Right cardiac atrium (tissue), 1 donor: ENCODE results near the genes FAM20B and QSOX1.

DNA sequence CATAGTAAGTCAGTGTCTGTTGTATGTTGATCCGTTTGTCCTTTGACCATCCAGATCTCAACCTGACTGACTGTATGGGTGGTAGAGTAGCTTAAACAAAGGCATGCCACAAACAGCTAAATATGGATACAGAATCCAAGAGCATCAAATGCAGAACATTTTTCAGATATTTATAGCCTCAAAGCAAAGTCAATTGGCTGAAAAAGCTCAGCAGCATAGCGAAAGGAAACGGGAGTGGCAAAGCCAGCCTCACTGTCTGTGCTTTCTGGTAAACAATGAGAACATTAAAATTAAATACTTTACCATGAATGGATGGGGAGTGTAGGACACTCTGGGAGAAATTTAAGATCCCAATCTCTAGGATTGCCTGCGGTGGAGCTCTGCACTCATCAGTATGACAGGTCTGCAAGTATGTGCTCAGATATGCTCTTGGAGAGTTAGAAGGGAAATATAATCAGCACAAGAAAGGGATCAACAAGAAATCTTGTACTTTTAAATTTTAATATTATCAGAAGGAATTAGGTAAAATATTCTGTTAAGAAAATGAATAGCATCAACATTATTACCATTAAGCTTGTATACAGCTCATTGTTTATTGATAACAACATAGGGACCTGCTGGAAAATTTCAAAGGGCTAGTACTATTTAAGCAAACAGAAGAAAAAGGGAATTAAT, 4.4 kb downstream of the RASAL2 start:
- PRO-cap: no peak

DNA sequence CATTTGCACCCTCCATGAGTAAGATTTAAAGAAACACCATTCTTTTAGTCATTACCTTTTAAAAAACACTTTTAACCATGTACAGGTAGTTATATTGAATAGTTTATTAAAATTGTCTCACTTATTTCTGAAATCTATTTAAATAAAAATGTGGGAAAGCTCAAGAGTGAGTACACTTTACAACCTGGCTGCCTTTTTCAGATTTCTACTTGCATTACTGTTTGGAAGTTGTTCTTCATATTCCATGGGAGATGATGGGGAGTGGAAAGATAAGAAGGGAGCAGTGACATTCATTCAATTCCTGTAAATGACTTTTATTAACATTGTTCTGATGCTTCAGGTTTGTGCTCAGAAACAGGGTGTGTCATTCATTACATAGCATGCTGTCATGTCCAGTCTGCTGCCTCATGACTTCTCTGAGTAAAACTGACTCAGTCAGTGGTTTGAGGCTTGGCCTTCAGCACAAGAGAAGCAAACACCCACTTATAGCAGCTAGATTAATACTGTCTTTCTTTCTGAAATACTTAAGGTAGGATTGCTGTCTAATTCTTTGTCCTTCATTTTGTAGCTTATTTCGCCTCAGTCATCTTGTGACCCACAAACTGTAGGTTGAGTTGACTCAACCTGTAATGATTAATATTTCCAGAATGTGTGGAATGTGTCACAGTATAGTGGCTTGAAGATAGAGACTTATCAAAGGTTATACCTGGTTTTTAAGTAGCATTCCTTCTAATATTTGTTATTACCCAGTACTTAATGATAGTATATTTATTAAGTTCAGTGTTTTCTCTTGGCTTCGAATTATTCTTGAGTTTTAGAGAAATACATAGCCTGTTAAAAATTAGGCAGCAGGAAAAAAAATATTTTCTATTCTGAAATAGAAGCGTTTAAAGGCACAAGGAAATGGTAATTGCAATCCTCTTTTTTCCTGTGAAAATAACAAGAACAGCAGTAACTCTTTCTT, 32.9 kb downstream of the RASAL2 start:
- PRO-cap: no peak

GRCh38 chr1:178465778-178466229, 31.0 kb downstream of the CLEC20A start:
- PRO-cap: no peak

DNA sequence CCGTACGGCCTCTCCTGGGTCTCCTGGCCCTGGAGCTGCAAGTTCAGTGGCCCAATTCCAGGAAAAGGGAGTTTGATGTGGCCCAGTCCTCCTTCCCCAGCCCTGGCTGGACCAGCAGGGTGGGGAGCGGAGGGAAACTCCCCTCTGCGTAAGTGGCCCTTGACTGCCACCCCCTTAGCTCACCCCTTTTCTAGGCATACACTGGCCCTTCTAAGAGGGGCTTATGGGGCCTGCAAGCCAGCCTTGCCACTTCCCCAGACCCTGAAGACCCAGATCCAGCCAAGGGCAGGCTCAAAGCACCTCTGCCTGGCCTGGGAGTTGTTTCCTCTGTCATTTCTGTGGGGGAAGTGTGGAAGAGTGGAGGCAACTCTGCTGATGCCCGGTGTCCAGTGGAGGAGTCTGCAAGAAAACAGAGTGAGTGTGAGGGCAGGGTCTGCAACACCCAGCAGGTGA, 8.5 kb downstream of the CLEC20A start:
- PRO-cap: no peak

- PRO-cap: no peak
Measured at GRCh38 chr1:178581045-178581857, 68.3 kb downstream of the TEX35 start.

DNA sequence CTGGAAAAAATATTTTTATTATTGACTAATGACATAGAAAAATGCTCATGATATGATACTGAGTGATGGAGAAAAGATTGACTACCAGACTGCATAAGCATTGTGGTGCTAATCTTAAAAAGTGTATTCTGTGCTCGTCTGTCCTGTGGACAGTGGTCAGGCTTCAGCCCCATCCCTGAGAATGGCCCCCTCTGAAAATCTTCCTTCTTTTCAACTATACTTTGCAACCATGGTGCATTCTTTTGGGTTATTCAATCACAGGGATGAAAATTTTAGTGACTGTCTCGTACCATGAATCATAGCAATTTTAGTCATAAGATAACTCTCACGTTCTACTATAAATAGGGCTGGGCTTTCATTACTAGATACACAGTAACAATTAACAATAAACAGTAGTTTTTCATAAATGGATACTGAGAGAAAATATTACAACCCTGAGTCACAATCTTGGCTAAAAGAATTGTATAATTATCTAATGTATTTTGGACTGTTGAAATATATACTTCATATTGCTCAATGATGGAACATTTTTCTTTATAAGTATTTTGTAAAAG, 96.0 kb downstream of the TEX35 start:
- PRO-cap: no peak

DNA sequence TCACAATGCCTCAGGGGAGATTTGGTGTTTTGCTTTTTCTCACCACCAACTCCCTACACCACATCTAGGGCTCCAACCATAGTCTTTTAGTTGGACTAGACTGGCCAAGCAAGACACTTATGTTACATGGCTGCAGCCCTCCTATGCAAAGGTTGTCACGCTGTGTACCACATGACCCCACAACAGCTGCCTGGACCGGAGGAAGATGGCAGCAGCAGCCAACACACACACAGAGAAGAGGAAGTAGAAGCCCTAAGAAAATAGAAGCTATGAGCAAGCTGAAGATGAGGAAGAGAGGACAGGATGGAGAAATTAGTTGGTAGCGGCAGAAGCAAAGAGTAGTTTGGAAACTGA, 60.8 kb upstream of the RALGPS2 start:
- PRO-cap: no peak

DNA sequence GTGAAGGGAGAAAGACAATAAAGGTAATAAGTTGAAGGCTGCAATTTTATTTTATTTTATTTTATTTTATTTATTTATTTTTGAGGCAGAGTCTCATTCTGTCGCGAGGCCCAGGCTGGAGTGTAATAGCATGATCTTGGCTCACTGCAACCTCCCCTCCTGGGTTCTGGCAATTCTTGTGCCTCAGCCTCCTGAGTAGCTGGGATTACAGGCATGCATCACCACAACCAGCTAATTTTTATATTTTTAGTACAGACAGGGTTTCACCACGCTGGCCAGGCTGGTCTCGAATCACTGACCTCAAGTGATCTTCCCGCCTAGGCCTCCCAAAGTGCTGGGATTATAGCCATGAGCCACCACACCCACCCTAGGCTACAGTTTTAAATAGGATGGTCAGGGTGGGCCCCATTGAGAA, 62.9 kb upstream of the FAM20B start:
- PRO-cap: no peak

GRCh38 chr1:179025549-179026451, at the start of gene FAM20B:
Gene FAM20B (plus strand): TSS chr1:179025894.
- PRO-cap: bidirectional peak, plus-strand start at chr1:179025959, minus-strand start at chr1:179026063

DNA sequence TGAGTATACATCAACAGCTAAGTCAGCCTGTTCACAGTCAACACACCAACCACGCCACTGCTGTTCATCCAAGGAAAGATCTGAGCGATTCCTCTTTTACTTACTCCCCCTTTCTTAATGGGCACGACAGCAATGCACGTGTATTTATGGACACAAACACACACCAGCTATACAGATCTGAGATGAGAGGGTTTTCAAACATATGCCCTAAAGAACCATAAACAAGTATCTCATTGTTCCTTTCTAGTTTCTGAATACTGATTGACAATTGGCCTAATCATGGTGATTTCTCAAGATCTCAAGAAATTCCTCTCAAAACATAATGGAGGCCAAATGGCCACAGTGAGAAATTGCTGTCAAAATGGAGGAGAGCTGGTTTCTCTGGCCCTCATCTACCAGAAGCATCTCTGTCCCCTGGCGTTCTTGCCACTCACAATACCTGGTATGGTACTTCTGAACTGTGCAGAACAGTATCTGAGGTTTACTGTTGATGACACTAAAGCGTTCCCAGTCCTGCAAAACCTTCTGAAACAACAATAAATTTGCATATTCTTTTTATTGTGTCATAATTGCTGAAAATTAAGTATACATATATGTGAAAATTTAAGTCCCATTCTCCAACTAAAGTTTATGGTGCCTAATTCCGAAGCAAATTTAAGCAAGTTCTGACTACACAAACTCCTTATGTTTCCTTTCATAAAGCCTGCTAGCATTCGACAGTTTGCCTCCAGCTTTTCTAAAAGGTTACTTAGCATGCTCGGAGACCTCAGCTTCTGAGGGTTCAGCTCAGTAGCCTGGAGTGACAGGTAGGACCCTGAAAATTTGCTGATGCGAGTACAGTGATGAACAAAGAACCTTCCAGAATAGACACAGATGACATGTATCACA, 18.3 kb downstream of the TOR3A start:
- PRO-cap: no peak

GRCh38 chr1:179127204-179127525, 45.3 kb downstream of the TOR3A start:
- PRO-cap: no peak

- PRO-cap: no peak
Measured at GRCh38 chr1:179329988-179330959, 35.5 kb upstream of the AXDND1 start.

- PRO-cap: no peak
Measured at GRCh38 chr1:179586070-179587056, 5.3 kb upstream of the TDRD5 start.

DNA sequence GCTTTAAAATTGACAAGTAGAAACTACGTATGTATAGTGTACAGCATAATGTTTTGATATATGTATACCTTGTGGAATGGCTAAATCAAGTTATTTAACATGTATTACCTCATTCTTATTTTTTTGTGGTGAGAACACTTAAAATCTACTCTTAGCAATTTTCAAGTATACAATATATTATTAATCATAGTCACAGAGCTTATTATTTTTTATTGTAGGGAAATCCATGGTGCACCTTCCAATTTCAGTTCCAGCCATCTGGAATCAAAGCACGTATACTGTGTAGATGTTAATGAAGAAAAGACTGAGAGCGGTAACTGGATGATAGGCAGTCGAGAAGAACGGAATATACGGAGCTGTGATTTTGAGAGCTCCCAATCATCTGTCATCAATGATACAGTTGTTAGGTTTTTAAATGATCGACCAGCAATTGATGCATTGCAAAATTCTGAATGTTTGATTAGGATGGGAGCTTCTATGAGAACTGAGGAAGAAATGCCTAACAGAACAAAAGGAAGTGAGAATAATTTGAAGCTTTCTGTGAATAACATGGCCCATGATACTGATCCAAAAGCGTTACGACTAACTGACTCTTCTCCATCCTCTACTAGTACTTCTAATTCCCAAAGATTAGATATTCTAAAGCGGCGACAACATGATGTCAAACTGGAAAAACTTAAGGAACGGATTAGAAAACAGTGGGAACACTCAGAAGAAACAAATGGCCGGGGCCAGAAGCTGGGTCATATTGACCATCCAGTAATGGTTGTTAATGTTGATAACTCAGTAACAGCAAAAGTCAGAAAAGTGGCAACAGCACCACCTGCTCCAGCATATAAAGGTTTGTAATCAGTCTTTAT, 42.0 kb downstream of the CEP350 start:
- PRO-cap: no peak

GRCh38 chr1:180033768-180034302, 79.2 kb downstream of the CEP350 start:
- PRO-cap: no peak

GRCh38 chr1:180080323-180080848, 74.3 kb upstream of the QSOX1 start:
- PRO-cap: no peak

DNA sequence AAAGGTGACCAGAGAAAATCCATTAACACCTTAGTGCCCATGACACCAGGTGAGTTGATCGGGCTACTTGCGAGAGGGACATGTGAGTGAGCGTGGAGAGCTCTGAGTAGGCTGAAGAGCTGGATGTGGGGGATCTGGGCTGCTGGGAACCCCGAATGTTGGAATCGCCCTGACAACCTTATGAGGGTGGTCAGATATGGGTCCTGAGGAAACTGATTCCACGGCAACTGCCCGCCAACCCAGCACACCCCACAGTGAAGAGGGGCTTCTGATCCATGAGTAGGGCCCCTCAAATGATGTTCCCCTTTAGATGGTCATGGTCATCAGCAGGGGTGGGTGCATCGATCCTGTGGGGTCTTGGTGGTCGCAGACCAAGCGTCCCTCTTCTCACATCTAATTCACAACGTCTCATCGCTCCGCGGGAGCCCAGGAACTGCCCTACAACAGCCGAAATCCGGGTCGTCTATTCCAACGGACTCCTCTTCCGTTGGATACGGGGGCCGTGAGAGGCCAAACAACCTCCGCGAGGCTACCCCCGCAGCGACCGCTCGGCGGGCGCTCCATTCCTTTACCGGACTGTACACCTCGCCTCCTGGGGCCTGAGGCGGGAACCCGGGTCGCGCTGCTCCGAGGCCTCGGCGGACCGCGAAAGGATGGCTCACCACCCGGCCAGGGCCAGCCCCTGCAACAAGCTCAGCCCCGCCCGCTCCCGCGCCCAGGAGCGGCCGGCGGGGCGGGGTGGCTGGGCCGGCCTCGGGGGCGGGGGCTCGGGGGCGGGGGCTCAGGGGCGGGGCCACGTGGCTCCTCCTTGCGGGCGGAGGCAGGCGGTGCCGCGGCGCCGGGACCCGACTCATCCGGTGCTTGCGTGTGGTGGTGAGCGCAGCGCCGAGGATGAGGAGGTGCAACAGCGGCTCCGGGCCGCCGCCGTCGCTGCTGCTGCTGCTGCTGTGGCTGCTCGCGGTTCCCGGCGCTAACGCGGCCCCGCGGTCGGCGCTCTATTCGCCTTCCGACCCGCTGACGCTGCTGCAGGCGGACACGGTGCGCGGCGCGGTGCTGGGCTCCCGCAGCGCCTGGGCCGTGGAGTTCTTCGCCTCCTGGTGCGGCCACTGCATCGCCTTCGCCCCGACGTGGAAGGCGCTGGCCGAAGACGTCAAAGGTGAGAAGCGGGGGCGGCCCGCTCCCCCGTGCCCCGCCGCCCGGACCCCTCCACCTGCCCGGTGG, at the start of gene QSOX1:
TSS of gene QSOX1 (plus strand) at position 853 of the 1,221 bp plus-strand sequence.
- PRO-cap: bidirectional peak, plus-strand start at position 853 of the sequence, minus-strand start at position 433 of the sequence

- PRO-cap: no peak
Measured at GRCh38 chr1:180167675-180167901, 12.9 kb downstream of the QSOX1 start.

DNA sequence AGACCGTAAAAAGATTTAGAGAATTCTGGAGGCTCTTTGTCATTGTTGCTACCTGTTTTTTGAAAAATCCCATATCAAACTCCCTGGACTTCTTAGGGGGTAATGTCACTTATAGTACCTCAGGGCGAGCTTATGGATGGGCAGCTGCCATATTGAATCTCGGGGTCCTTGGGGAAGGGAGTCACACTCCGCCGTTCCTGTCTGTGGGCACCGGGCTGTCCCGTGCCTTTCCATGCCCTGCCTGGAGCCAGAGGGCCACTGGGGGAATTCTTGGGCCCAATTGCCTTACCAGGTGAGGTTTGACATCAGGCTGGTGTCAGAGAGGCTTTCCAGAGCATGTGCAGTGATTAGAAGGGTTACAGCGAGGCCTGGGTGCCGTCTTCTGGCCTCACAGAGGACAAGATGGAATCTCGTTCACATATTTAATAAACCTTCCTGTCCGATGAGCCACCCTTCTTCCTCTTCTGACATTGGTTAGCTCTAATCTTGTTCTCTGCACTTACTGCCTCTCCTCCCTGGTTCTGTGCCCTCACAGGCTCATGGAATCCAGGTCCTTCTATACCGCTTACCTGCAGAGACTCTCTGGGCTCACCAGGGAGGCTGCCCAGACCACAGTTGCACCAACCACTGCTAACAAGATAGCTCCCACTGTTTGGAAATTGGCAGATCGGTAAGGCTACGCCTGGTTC, 28.9 kb downstream of the QSOX1 start:
- PRO-cap: no peak

- PRO-cap: bidirectional peak, plus-strand start at chr1:180503029, minus-strand start at chr1:180502832
Measured at GRCh38 chr1:180502771-180503319, 468 bp upstream of the ACBD6 start.